SUDHL5 (cell line): ENCODE results near the gene RCN1.

GRCh38 chr11:27507229-27507629 is 660 bp upstream of the LIN7C start:
- PRO-cap, result bidirectional peak, plus-strand start at chr11:27507344, minus-strand start at chr11:27507114

DNA sequence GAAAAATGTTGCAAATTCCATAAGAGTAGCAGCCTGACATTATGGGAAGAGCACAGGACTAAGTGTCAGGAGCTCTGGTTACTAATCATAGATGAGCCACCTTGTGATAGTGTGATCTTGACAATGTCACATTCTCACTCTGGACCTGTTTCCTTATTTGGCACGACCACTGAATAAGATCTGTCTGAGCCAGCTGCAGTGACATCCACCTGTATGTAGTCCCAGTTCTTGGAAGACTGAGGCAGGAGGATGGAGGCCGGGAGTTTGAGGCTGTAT is 5.7 kb upstream of the LIN7C start:
- PRO-cap, result no peak

DNA sequence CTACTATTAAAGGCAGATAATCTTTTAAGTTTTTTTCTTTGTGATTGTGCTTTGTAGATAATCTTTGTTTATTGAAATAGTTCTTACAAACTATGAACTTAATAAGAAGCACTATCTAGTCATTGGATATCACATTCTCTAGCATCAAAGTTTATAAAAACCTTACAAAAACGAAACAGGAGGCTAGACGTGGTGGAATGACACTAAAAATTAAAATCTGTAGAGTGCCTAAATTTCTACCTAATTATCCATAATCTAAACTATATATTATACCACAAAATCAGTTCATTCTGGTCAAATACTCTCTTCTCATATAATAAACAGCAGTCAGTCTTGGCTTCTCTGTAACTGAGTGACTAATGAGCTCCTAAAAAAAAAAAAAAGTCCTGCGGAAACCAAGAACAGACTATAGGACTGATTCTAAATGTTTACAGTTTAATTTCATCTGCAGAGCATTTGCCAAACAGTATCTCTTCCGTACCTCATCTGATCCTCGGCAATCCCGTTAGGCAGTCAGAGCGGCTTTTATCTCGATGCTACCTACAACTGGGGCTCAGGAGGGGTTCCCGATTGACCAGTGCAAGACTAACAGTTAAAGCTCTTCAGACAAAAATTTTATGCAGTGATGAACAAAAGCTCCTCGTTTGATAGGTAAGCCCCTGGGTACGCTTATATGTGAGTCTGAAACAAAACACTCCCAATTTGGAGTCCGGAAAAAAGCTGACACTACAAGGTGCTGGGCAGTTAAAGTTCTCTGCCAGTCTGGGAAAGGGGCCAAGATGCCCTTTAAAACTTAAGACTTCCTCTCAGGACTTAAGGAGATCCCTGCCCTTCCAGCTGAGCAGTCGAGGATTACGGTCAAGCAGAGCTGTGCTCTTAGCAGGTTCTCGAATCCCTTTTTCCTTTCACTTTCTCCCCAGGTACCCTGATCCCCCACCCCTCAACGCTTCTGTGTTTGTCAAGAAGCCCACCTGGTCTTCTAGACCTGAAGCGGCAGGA is 649 bp downstream of the KIF18A start:
- PRO-cap, result bidirectional peak, plus-strand start at position 466 of the sequence, minus-strand start at position 501 of the sequence; bidirectional peak, plus-strand start at position 840 of the sequence, minus-strand start at position 590 of the sequence

GRCh38 chr11:29119523-29120816 is 896.9 kb downstream of the KCNA4 start:
- PRO-cap, result no peak

DNA sequence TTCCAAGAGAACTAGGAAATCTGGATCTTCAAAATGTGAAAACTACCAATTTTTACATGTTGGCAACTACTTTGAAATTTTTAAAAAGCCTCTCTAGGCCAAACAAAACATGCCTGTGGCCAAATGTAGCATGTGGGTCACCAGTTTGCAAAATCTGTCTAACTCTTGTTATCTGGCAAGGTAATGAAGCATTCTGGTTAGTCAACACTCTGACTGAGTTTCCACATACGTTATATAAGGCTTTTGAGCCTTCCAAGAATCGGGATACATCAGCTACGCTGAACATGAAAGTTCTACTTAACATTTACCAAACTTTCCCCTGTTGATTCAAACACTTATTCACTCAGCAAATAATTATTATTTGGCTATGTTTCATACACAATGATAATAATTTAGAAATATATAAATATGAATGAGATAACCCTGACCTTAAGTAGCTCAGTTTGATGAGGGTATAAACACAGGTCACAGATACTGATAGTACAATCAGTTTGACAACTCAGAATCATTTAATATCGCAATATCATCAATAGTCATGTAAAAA is 752.5 kb downstream of the KCNA4 start:
- PRO-cap, result no peak

DNA sequence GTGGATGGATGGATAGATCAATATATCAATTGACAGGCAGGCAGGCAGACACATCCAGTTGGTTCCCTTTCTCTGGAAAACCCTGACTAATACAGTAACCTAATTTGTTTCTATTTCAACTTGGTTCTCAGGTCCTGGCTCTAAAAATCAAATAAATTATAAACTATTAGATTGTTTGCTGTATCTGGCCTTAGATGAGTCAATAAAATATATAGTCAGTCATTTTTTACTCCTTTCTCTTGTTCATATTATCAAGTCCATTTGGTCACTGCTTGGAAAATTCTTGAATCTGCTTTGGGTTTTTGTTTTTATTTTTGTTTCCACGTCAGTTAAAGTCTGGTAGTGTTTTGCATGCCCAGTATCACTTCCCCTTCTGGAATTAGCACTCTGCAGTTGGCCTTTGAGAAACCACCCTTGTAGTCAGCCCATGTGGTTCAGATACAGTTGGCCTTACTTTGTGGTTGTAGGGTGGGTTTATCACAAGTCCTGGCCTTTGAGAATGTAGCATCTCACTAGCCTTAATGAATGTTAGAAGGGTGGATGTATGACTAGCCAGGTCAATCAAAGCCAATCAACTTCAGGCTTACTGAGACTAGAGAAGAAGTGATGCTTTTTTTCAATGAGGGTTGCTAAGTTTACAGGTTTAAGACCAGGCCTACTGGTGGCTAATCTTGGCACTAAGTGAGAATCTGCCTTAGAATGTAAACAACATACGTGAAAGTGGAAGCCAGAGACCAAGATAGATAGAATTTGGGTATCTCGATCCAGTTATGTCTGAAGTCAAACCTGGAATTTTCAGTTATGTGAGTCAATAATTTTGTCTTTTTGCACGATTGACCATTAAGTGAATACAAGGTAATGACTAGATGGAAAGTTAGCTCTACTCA is 19.8 kb downstream of the ARL14EP start:
- PRO-cap, result bidirectional peak, plus-strand start at position 697 of the sequence, minus-strand start at position 514 of the sequence

DNA sequence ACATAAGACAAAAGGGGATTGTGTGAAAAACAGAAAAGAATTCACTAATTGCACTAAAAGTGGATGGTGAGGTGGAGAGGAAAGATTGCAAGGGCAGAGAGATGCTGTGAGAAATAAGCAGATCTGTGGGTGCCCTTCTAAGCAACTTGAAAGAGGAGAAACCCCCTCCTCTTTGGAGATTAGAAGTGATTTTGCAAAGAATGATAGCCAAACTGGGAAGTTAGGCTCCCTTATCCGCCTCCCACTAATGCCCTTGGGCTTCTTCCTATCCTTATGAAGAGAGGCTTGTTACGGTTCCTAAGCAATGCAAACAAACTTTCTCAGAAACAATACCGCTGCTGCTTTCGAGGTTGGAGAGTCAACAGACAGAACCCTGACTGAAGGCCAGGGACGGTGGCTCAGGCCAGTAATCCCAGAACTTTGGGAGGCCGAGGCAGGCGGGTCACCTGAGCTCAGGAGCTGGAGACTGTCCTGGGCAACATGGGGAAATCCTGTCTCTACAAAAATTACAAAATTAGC is 84.4 kb downstream of the ARL14EP start:
- PRO-cap, result no peak

DNA sequence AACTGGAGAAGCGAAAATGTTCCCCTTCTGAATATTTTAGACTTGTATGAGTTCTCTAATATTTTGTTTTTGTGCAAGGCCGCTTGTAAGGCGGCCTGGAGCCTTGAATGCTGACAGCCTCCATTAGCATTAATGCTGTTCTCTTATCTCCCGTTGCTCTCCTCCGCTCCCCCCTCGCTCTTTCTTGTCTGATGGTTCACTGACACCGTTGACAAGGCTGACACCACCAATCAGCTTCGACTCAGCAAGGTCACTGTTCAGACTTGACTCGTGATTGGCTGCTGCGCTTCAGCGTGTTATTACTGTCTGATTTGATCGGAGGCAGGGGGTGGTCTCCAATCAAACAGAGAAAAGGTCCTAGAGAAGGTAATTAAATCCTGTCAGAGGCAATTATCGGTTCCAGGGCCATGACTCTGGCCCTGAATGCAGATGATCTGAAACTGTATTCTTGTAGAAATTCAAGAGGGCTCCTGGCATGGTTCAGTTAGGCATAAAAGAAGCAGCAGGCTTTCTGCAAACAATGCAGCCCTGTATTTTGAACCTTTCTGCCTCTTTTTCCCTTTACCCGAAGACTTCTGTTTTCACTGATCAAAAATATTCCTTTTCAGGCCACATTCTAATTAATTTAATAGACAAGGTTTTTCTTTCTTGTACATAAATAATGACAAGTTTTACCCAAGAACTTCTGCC is 49.3 kb upstream of the MPPED2 start:
- PRO-cap, result no peak

- PRO-cap, result no peak
Measured at GRCh38 chr11:31372142-31372666, 2.5 kb downstream of the DNAJC24 start.

DNA sequence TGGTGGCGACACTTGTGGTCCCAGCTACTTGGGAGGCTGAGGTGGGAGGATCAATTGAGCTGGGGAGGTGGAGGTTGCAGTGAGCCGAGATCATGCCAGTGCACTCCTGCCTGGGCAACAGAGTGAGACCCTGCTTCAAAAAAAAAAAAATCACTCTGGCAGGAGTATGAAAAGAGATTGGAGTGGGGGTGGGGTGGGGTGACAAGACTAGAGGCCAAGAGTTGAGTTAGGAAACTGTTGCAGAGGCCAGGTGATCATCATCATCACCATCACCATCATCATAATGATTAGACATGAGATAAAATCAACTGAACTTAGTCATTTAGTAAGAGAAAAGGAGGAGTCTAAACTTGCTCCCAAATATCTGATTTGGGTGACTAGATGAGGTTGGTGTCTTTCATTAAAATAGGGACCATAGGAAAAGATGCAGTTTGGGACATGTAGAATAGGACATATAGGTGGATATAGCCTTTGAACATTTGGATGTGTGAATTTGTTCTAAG is 124.3 kb downstream of the PAX6 start:
- PRO-cap, result no peak

GRCh38 chr11:32090557-32091205 is at the start of gene RCN1:
Gene RCN1, plus strand, starts transcription at chr11:32091074.
- PRO-cap, result bidirectional peak, plus-strand start at chr11:32091074, minus-strand start at chr11:32090960

DNA sequence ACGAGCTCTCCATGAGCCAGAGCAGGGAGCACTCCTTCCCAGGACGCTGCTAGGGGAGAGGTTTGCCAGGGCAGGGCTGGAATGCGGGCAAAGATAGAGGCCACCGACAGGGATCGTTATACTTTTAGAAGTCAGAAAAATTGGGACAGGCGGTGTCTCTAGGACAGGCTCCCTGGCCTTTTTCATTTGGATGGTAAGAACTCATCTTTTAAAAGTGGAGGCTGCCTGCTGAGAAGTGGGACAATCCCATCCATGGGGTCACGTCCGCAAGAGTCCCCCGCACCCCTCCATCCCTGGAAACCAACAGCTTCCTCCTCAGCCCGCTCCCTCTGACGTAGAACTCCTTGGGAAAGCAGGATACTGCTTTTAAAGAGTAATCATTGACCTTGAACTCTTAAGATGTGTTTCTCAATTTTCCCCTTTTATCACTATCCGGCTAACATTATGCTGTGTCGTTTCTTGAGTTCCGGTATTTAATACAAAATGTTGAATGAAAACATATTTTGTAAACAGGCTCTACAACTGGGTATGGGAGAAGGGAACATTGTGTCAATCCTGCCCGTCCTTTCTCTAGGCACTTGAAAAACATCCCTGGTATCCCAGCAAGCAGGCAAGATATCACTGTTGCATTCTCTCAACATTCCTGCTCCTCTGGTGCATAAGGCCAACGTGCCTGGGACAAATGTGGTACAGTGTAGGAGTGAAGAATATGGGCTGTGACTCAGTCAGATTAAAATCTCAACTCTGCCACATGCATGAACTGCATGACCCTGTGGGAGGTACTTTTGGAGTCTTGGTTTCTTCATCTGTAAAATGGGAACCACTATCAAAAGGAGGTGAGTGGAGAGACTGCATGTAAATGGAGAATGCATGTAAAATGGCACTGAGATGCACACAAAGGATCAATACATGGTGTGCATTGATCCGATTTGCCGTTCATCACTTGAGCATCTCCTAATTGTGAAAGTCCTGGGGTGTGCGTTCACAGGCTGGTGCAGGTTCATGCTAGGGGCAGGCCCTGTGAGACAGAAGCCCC is 52.9 kb downstream of the WT1 start:
- PRO-cap, result no peak

DNA sequence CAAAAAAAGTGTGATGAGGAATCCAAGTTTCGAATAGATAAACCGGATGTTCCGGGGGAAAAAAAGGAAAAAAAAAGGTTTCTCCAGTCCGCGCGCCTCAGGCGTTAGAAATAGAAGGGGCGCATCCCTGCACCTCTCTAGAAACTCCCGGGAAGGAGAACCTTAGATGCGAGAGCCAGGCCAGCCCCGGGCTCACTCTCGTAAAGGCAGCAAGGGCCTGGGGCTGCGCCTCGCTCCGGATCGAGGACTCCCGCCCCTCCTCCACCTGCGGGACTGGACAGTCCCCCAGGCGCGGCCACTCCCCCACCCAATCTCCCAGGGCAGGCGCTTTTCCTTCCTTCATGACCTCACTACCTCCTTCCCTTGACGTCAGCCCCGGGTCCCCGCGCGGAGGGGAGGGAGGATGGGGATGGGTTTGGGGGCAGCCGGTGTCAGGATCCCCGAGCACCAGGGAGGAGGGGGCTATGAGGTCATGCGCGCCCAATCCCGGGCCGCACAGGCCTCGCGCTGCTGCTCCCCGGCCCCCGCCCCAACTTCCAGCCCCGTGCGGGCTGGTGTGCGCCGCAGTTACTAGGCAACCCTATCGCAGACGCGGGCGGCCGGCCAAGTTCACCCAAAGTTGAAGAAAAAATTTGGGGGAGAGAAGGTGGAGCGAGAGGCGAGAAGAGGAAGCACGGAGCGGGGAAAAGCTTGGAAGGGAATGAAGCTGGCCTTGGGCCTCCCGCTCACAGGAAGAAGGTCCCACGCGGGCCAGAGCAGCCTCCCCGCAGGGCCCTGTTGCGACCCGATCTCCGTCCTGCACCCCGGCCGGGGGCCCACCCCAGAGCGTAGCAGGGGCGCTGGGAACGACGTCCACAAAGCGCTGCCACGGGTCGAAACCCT is 8.5 kb downstream of the WT1 start:
- PRO-cap, result no peak

- PRO-cap, result no peak
Measured at GRCh38 chr11:32581448-32581820, 2.2 kb upstream of the EIF3M start.

- PRO-cap, result no peak
Measured at GRCh38 chr11:32931952-32932671, 39.5 kb downstream of the QSER1 start.

- PRO-cap, result no peak
Measured at GRCh38 chr11:33086089-33086513, 46.7 kb downstream of the TCP11L1 start.

- PRO-cap, result no peak
Measured at GRCh38 chr11:33179481-33179782, 18.2 kb upstream of the CSTF3 start.

DNA sequence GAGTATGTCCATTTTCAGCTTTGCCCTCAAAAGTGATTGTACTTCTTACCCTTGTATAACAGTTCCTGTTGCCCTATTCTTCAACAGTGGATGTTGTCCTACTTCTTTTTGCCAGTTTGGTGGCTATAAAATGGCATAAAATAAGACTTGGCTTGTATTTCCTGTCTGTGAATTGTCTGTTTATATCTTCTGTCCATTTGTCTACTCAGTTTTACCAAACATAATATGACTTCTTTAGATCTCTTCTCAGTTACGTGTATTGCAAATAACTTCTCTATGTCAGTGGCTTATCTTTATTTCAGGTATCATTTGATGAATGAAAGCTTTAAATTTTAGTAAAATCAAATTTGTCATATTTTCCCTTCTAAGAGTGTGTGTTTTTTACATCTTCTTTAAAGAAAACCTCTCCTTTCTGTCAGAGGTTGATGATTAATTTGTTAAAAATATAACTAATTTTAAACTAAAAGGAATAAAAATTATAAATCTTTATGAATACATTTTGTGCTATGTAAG is 20.6 kb downstream of the HIPK3 start:
- PRO-cap, result no peak

GRCh38 chr11:33291320-33291861 is 34.2 kb downstream of the HIPK3 start:
- PRO-cap, result no peak

DNA sequence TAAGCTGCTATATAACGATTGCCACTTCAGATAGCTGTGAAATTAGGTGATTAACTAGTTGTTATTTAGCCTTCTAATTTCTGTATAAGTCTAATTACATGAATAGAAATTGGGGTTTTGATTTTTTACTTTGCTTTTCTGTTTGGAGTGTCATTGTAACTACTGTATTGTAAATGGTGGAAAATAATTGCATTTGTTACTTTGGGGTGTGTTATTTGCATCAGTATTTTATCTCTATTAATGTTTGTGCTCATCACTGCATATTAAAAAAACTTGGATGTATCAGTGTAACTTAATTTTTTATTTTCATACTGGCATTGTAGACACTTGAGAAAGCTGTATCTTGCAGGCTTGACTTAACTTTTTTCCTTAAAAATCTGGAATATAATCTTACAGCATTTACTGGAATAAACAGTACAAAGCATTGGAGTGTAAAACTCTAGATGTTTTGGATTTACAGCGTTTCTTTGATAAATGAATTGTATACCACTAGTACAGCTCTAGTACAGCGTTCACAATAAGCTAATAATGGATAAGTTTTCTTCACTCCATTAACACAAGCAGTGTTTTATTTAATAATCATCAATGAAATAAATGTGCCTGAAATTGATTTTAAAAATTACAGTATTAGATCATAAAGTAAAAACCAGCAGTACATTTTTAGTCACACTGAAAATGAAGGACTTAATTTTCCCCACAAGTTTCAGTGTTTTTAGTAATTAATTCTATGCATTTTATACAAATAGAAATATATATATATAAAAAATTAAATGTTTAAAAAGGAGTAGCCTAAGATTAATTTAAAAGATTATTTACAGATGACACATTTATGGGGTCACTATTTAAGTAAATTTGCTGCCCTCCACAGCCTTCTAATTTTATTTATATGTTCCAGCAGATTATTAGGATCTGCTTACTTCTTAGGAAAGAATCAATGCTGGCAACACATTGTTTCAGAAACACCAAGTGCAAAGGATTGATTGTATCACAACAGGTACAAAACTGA is 20.5 kb upstream of the KIAA1549L start:
- PRO-cap, result no peak